Testis (tissue), 5 donors: ENCODE measurements around the gene PRSS35.

- PRO-cap, 3 experiments, result peak in 3 of 3 experiments; most common plus-strand start chr6:83512536 (in 3); most common minus-strand start chr6:83512544 (in 3)
- RAMPAGE, long total RNA, 2 experiments, result start-site peak on the plus strand in 1 of 2 experiments, at chr6:83512506-83512575 at its widest, 42 reads per replicate
- RRBS, result 5% methylated on average over 5 of the region's 29 CpGs
Measured at GRCh38 chr6:83512171-83512901, at the start of gene PRSS35. PRSS35 (plus strand) TSS chr6:83512534.

- PRO-cap, 3 experiments, result no peak in any of the 3 experiments
- RAMPAGE, long total RNA, 2 experiments, result no peak in any of the 2 experiments
- RRBS, result no CpG with 5 or more reads among the region's 2 CpGs
Measured at GRCh38 chr6:84719241-84719692, 45.1 kb downstream of the TBX18 start.

- PRO-cap, 3 experiments, result no peak in any of the 3 experiments
- RAMPAGE, long total RNA, 2 experiments, result start-site peak on the minus strand in 1 of 2 experiments, at chr6:85061898-85061959 at its widest, 5 reads per replicate
- RRBS, result 19% methylated on average over 2 of the region's 18 CpGs
Measured at GRCh38 chr6:85061721-85062177, 297.4 kb upstream of the TBX18 start.

DNA sequence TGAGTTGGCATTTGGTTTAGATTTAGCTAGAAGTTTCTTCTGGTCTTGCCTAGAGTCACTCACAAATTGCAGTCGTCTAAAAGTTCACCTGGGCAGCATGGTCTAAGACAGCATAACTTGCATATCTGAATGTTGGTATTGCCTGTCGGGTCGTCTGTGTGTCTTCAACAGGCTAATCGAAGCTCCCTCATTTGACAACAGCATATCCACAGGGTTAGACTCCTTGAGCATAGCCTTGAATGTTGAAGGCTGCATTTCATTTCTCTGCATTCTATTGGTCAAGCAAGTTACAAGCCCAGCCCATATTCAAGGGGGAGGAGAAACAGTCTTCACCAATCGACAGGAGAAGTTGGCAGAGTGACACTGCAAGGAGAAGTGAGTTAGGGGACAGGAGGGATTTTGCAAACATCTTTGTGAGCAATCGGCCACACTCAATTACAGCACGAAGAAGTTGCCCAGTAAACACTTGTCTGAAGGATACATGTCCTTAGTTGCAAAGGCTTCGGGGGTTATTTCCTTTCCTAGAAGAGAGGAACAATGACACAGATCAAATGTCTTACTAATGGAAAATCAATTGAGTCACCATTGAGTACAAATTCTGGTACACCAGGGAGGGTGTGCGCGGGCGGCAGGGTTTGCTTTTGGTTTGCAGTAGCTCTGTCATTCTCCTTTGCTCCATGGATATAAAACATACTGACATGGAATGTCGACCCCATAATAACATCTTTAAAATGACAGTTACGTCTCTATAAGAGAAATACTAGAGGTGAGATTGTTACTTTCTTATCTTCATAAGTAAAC is 60.6 kb upstream of the NT5E start:
- PRO-cap, 3 experiments, result no peak in any of the 3 experiments
- RAMPAGE, long total RNA, 2 experiments, result no peak in any of the 2 experiments
- RRBS, result no CpG with 5 or more reads among the region's 13 CpGs

GRCh38 chr6:85389913-85390642 is 59.8 kb upstream of the NT5E start:
- PRO-cap, 3 experiments, result no peak in any of the 3 experiments
- RAMPAGE, long total RNA, 2 experiments, result no peak in any of the 2 experiments
- RRBS, result no CpG with 5 or more reads among the region's 4 CpGs

DNA sequence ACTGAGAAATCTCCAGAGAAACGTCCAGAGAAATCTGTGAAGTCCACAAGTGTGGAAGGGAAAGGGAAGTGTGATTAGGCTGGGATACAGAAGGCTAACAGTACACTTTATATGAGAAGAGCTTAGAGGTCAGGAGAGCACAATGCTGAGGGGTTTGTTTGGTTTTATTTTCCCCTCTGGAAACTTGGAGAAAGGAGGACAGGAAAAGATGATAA is 1.6 kb downstream of the NT5E start:
- PRO-cap, 3 experiments, result no peak in any of the 3 experiments
- RAMPAGE, long total RNA, 2 experiments, result no peak in any of the 2 experiments
- RRBS, result no CpG with 5 or more reads among the region's 1 CpG

DNA sequence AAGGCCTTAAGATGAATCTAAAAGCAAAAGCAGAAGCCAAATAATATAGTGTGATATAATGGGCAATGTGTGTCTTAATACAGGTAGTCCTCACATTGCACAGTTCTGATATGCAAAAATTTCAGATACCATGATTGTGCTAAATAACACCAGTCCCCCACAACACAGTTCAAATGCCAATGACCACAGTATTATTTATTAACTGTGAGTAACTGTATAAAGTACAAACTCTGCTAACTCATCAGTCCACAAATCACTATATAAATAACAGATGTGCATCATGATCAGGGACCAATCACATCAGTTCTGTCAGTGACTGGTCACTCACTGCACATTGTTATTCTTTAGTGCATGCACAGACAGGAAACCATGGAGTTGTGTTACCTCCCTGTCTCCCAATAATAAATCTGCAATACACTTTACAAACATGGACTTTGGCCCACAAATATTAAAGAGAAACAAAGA is 18.5 kb downstream of the SNX14 start:
- PRO-cap, 3 experiments, result no peak in any of the 3 experiments
- RAMPAGE, long total RNA, 2 experiments, result no peak in any of the 2 experiments

- PRO-cap, 3 experiments, result peak in 2 of 3 experiments; most common minus-strand start chr6:85594554 (in 2)
- RAMPAGE, long total RNA, 2 experiments, result no peak in any of the 2 experiments
- RRBS, result no CpG with 5 or more reads among the region's 13 CpGs
Measured at GRCh38 chr6:85594389-85594811, 742 bp upstream of the SNX14 start.

DNA sequence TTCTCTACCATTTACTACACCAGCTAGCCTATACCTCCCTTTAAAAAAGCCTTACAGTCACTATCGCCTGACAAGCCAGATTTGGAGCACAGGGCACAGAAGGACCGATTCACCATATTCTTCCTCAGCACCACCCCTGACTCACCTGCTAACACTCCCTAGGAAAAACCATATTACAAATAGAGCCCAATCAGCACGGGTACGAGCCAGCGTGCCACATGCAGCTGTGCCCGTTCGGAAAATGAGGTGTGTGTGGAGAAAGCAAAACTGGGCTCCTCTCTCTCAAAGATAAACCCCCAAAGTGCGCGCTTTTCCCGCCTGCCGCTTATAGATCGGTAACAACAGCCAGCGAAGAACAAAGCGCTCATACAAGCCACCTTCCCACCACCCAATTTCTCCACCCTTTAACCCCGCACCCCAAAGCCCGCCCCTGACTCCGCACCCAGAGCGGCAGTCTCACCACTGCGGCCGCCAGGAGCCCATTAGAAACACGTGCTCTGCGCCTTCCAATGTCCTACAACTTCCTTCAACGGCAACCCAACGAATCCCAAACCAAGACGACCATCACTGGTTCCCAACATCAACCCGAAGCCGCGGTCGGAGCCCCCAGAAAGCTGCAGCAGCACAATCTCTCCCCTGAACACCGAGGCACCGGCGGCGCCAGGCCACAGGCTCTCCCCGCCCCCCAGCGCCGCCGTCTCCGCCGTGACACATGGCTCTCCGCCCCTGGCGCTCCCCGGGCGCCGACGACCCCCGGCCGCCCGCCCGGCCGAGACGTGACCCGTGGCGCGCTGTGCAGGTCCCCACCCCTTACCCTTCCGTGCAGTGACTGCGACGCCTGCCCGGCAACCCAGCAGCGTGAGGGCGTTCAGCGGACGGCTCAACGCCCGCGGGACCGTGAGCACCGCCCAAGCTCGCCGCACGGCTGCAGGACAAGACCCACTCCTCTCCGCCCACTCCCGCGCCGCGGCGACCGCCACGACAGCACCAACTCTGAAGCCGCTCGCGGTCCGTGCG is 848 bp downstream of the SYNCRIP start:
- PRO-cap, 3 experiments, result peak in 3 of 3 experiments; most common plus-strand start position 825 of the sequence (in 3); most common minus-strand start position 995 of the sequence (in 3)
- RAMPAGE, long total RNA, 2 experiments, result no peak in any of the 2 experiments
- RRBS, result 2% methylated on average over 18 of the region's 83 CpGs

DNA sequence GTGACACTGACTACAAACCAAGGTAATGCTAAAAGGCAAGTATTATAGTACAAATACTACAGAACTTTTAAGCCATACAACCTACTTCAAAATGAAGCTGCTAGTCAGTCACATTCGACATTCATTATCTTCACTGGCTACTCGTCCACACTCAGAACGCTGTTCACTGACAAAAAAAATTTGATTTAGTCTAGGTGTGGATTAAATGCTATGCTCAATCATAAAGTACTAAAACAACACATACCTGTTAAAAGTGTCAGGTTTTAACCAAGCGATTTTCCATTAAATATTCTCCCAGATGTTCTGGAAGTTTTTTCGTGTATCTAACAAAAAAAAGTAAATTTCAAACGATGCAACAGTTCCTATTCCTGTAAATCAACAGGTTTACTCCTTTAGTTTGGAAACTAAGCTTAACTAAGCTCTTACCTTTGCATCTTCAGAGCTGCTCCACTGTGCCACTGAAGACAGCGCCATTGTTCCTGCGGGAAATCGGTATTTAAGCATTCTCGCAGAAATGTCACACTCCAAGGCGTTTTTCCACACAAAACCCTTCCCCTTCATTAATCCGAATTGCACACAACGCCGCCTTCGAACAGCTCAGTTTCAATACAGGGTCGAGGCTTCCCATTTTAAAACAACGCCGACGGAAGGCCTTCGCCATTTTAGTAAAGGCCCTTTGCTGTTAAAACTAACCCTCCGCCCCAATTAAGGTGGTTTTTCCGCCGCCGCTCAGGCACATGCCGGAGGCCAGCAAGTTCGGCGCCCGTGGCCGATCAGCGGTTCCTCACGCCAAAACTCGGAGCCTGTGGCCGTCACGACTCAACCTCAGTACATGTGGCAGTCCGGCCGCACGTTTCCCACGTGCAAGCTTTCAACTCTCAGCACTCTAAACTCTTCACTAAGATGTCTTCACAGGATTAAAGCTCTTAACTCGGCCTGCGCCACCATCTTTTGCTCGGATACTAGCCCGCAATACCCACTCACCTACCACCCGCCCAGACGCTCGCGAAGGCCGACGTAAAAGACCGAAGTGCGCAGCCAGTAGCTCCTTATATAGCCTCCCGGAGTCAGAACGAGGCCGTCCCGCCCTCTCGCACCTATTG is 35.4 kb upstream of the SYNCRIP start:
- PRO-cap, 3 experiments, result peak in 3 of 3 experiments; most common minus-strand start position 1,027 of the sequence (in 3)
- RAMPAGE, long total RNA, 2 experiments, result start-site peak on the minus strand in 2 of 2 experiments, centred at position 1,025 of the sequence, 173 to 383 reads per replicate
- RRBS, result under 1% methylated on average over 8 of the region's 55 CpGs

DNA sequence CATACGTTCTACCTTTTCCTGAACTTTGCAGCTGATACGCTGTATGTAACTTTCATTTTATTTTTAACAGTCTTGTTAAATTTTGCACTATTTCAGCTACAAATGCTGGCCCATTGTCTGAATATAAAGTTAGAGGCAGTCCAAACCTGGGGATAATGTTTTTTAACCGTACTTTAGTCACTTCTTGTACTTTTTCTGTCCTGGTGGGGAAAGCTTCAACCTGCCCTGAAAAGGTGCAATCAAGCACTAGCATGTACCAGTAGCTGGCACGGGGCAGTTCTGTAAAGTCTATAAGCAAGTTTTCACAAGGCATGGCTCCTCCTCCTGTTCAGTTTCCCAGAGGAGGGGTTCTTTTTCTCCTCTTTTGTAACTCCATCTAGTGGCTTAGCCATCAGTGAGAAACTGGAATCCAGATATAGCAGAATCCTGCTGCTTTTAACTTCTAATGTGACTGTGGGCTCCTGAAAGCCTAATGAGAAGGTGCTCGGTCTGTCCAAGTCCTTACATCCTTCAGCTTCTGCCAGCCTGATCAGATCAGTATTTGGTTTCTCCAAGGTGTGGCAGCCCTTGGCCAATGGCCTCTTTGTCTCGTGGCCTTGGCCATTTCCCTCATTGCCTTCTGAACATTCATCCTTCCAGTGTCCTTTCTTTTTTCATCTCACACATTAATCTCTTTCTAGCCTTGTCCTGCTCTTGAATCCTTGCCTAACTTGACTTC is 221.8 kb upstream of the SYNCRIP start:
- PRO-cap, 3 experiments, result peak in 3 of 3 experiments; most common plus-strand start position 394 of the sequence (in 3)
- RAMPAGE, long total RNA, 2 experiments, result no peak in any of the 2 experiments
- RRBS, result no CpG with 5 or more reads among the region's 6 CpGs

DNA sequence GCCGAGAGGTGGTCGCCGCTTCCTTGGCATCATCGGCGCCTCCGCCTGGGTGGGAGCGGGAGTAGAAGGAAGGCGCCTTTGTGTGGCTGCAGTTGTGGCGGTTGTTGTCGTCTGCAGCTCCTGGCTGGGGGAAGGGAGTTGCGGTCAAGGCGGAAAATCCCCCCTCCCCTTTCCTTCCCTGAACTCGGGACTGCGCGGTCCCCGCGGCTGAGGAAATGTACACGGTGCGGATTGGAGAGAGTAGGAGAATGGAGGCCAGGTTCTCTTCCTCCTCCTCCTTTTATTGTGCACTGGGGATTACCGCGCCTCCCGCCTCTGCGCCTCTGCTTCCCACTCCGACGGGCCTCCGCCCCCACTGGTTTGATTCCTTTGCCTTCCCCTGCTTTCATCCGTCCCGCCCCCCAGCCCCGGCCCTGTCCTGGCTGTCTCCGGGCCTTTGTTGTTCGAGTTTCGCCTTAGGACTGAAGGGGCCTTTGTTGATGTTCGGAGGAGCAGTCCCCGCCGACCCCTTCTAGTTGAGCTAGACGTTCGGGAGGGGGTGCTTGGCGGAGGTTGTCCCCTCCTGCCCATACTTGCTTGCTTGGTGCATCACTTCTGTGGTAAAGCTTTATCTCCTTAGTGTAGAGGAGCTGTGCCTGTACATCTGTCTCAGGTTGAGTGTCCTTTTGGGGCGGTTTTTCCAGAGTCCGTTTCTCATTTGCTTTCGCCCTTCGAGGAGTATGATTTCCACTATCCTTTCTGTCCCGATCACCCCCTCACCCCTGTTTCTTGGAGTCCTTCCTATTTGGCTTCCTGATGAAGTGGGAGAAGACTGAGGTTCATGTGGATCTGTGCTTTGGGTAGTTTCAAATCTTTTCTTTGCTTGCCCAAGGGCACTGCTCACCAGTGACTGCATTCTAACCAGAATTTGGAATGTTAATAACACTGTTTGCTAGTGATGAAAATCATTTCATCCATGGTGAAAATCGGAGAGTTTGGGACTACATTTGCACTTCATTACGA is 767 bp downstream of the ZNF292 start:
- PRO-cap, 3 experiments, result peak in 3 of 3 experiments; most common plus-strand start position 523 of the sequence (in 2); most common minus-strand start position 357 of the sequence (in 3)
- RAMPAGE, long total RNA, 2 experiments, result start-site peak on the minus strand in 1 of 2 experiments, centred at position 874 of the sequence, 13 reads per replicate
- RRBS, result no CpG with 5 or more reads among the region's 45 CpGs

DNA sequence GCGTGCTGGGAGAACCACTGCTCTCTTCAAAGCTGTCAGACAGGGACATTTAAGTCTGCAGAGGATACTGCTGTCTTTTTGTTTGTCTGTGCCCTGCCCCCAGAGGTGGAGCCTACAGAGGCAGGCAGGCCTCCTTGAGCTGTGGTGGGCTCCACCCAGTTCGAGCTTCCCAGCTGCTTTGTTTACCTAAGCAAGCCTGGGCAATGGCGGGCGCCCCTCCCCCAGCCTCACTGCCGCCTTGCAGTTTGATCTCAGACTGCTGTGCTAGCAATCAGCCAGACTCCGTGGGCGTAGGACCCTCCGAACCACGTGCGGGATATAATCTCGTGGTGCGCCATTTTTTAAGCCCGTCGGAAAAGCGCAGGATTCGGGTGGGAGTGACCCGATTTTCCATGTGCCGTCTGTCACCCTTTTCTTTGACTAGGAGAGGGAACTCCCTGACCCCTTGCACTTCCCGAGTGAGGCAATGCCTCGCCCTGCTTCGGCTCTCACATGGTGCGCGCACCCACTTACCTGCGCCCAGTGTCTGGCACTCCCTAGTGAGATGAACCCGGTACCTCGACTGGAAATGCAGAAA is 365 bp downstream of the GJB7 start:
- PRO-cap, 3 experiments, result no peak in any of the 3 experiments
- RAMPAGE, long total RNA, 2 experiments, result no peak in any of the 2 experiments
- RRBS, result no CpG with 5 or more reads among the region's 26 CpGs

DNA sequence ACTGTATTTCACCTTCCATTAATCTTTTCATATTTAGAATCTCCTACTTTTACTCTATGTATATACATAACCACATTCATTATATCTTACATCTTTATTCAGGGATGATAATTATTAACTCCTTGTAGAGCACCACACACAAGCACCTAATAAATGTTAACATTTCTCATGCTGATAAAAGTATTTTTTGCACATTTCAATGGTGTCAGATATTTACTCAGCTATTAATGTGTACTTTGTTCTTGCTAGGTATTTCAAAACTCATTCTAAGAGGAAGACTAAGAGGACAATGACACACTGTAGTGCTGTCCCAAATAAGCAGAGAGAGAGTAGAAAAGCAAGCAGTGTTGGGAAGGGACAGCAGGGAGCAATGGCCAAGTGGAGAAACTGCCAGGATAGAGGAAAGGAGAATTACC is 55.5 kb downstream of the RARS2 start:
- PRO-cap, 3 experiments, result no peak in any of the 3 experiments
- RAMPAGE, long total RNA, 2 experiments, result no peak in any of the 2 experiments

- PRO-cap, 3 experiments, result no peak in any of the 3 experiments
- RAMPAGE, long total RNA, 2 experiments, result no peak in any of the 2 experiments
- RRBS, result no CpG with 5 or more reads among the region's 11 CpGs
Measured at GRCh38 chr6:87718291-87719618, 16.7 kb upstream of the AKIRIN2 start.

DNA sequence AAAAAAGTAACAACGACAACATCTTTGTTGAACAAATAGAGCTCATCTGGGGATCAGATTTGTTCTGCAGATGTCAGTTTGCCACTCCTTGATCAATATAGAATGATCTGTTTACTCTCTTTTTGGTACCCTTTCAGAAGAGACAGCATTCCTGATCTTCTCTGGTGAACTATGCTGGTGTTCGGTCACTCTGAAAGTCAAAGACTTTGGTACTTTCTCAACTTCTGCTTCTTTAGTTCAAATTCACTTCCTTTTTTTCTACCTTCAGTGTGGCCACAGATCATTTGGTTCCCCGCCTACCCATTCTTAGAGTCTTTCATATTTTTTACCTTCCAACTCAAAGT is 11.6 kb upstream of the CNR1 start:
- PRO-cap, 3 experiments, result no peak in any of the 3 experiments
- RAMPAGE, long total RNA, 2 experiments, result no peak in any of the 2 experiments
- RRBS, result no CpG with 5 or more reads among the region's 3 CpGs

DNA sequence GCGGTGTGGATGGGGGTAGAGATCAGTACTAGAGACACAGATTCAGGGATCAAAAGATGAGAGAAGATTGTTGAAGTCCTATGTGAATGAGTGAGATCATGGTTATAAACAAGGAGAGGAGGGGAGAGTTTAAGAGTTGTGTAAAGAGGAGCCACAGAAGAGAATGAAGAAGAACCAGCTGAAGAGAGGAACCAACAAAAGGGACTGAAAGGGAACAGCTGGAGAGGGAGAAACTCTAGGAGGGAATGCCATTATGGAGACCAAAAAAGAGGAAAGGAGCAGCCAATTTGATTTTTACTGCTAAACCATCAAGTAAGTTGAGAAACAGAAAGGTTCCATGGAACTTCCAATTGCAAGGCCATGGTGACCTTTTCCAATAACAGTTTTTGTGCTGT is 105.5 kb upstream of the CNR1 start:
- PRO-cap, 3 experiments, result peak in 1 of 3 experiments; most common plus-strand start position 263 of the sequence (in 1)
- RAMPAGE, long total RNA, 2 experiments, result no peak in any of the 2 experiments
- RRBS, result no CpG with 5 or more reads among the region's 1 CpG

- PRO-cap, 3 experiments, result peak in 3 of 3 experiments; most common plus-strand start chr6:89065865 (in 2)
- RAMPAGE, long total RNA, 2 experiments, result no peak in any of the 2 experiments
- RRBS, result no CpG with 5 or more reads among the region's 5 CpGs
Measured at GRCh38 chr6:89065497-89065978, 15.0 kb upstream of the PNRC1 start.

GRCh38 chr6:89231107-89231422 is 13.9 kb upstream of the GABRR1 start:
- PRO-cap, 3 experiments, result no peak in any of the 3 experiments
- RAMPAGE, long total RNA, 2 experiments, result no peak in any of the 2 experiments
- RRBS, result no CpG with 5 or more reads among the region's 15 CpGs

GRCh38 chr6:89352000-89352487 is 478 bp downstream of the UBE2J1 start:
- PRO-cap, 3 experiments, result peak in 3 of 3 experiments; most common plus-strand start chr6:89352455 (in 3); most common minus-strand start chr6:89352387 (in 2)
- RAMPAGE, long total RNA, 2 experiments, result no peak in any of the 2 experiments
- RRBS, result 2% methylated on average over 13 of the region's 37 CpGs